B cell (primary cell): ENCODE measurements around a stretch of chr6.

- PRO-cap = no peak
- CAGE, long polyA plus RNA = no peak
Measured at GRCh38 chr6:170612450-170612954, 28.1 kb upstream of the PDCD2 start.